Thoracic aorta endothelial cell (primary cell): ENCODE data around the genes RASA4B and PSMC2.

GRCh38 chr7:101670283-101670604 is 41.1 kb upstream of the MYL10 start:
- CAGE, long polyA plus RNA = no peak

- CAGE, long polyA plus RNA = no peak
Observed at GRCh38 chr7:101740961-101741720, 76.3 kb upstream of the CUX1 start.

GRCh38 chr7:101818599-101819342 is 1.3 kb downstream of the CUX1 start:
- CAGE, long polyA plus RNA = no peak

DNA sequence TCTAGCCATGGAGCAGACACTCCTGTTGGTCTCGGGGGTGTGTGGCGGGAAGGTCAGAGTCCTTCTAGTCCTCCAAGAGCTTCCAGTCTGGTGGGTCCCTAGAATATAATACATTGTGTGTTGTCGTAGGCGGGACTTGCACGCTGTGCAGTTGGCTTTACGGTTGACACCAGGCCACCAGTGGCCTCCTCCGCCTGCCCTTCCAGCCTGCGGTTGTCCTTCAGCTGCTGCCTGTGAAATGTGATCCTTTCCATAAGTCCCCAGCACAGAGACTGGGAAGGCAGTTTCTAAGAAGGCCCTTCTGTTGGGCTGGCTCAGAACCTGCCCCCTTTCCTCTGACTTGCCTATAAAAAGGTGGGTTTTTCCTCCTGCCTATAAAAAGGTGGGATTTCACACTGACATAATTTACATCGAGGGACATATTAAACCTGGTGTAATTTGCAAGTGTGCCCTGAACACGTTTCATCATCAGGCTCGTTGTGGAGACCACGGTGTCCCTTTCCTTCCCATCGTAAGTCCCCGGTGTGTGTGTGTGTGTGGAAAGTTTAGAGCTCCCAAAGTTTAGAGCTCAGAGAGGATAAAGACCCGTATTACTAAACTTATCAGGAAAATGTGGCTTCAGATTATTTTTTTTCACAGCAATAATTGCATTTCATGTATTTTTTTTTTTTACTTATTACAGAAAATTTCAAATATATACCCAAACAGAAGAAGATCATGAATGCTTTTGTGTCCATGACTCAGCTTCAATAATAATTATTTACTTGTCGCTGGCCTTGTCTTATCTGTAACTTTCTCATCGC is 45.0 kb downstream of the CUX1 start:
- CAGE, long polyA plus RNA = no peak

- CAGE, long polyA plus RNA = no peak
Observed at GRCh38 chr7:101912701-101912900, 95.2 kb downstream of the CUX1 start.

- CAGE, long polyA plus RNA = no peak
Observed at GRCh38 chr7:101912901-101913657, 95.7 kb downstream of the CUX1 start.

DNA sequence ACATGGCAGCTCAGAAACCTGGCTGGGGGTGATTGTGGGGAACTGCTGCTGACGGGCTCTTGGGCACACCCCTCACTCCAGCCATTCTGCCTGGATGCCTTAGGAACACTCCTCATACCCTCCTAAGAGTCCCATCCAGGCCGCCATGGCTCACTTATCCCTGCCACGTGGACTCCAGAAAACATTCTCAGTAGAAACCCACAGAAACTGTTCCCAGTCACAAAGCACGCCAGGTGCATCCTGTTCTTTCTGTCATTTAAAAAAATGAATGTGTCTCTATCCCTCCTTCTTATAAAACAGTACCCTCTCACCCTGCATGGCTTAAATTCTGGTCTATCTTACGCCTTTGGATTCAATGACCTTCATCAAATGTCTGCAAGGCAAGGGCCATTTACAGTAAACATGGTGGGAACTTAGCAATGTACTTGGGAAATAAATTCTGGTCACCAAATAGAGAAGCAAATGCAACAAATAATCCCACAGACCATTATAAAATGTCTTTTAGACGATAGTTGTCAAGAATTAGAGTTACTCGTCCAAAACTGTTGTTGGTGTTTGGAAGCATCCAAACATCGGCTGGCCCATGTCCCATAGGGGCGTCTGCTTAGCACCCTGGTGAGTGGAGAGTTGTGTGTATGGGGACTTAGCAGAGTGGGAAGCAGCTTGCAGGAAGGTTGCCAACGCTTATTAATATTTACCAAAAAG is 177.8 kb downstream of the CUX1 start:
- CAGE, long polyA plus RNA = no peak

DNA sequence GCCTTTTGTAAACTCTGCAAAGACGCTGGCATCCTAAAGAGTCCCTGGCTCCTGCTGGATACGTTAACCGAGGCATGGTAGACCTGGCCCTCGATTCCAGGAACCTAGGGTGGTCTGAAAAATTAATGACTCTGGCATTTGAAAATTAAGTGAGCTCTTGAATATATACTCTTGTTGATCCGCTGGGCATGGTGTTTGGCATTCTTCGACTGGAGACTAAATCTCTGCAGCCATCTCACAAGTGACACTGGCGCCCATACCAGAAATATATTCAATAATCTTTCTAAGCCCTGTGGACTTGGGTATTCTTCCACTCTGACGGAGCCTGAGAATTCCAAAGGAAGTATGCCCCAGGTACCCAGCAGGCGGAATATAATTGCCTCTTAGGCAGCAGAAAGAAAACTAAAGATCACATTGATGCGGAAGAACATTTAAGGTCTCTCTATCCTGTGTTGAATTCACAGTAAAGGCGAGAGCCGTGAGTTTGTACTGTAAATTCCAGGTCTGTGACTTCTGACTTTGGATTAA is 191.1 kb upstream of the SH2B2 start:
- CAGE, long polyA plus RNA = no peak

DNA sequence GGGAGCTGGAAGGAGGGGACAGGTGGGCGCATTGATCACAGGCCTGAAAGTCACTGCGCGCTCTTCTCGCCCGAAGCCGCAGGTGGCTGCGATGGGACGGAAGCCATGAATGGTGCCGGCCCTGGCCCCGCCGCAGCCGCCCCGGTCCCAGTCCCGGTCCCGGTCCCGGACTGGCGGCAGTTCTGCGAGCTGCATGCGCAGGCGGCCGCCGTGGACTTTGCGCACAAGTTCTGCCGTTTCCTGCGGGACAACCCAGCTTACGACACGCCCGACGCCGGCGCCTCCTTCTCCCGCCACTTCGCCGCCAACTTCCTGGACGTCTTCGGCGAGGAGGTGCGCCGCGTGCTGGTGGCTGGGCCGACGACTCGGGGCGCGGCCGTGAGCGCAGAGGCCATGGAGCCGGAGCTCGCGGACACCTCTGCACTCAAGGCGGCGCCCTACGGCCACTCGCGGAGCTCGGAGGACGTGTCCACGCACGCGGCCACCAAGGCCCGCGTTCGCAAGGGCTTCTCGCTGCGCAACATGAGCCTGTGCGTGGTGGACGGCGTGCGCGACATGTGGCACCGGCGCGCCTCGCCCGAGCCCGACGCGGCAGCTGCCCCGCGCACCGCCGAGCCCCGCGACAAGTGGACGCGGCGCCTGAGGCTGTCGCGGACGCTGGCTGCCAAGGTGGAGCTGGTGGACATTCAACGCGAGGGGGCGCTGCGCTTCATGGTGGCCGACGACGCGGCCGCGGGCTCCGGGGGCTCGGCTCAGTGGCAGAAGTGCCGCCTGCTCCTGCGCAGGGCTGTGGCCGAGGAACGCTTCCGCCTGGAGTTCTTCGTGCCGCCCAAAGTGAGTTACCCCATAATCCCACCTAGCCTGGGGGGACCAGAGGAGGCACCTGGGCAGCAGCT is 14.0 kb downstream of the SH2B2 start:
- CAGE, long polyA plus RNA = no peak

- CAGE, long polyA plus RNA = no peak
Observed at GRCh38 chr7:102397358-102397807, 1.2 kb downstream of the PRKRIP1 start.

GRCh38 chr7:102473946-102474563 is 4.7 kb downstream of the POLR2J start:
- CAGE, long polyA plus RNA = no peak

DNA sequence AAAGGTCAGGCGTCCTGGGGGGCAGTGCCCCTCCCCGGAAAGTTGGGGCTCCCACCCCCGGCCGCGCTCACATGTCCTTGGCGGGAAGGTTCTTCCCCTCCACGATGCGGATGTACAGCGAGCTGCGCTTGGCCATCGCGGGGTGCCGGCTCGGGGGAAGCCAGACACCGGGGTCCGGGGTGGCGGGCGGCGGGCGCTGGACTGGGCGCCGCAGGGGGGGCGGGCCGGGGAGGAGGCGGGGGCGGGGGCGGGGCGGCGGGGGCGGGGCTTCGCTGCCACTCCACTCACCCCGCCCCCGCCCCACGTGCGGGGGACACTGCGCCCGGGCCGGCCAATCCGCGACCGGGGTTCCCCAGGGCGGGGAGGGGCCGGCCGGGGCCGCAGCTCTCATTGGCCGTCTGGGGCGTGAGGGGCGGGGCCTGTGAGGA is at the start of gene RASA4B:
RASA4B (minus strand) TSS at position 203 of the 428 bp plus-strand sequence.
- CAGE, long polyA plus RNA = no peak

DNA sequence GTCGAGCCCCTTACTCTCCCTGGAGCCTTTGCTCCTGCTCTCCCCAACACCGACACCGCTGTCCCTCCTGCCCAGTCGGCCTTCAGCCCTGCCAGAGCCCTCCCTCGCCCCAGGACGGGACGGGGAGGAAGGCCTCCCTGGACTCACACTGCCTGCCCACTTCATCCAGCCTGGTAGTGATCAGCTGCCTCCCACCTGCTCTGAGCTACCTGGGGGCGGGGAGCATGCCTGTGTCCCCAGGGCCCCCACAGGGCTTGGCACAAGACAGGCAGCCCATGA is 4.6 kb downstream of the RASA4 start:
- CAGE, long polyA plus RNA = no peak

DNA sequence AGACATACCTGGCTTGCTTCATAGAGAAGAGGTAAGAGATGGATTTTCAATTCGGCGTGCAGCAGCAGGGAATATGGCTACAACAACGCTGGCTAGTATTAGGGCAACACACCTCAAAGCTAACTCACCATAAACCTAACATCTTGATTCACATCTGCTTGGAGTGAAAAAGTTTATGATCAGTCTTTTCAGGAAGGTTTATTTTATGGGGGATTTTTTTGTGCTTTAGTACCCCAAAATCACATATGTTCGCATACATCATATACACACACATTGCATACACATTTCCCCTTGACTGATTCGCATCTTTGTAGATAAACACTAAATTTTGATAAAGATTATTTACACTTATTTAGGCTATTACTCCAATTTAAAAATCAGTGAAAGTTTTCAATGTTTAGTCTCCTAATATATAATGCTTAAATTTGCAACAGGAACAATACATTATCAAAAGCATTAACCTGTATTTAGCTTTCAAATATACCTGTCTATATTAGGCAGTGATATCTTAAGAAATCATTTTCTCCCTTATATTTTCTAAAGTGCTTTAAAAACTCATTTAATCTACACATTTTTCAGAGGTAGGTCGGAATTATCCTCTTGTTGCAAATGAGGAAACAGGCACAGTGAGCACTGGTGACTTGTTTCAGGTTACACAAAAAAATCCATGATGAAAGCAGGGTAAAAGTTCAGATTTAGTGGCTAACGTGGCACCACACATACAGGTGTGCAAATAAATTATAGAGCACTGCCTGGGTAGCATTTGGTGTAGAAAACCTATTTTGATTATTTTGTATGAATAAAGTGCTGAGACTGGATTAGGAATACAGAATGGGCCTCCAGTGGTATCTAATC is 26.4 kb downstream of the ARMC10 start:
- CAGE, long polyA plus RNA = no peak

GRCh38 chr7:103347275-103348220 is at the start of gene PSMC2:
TSS of gene PSMC2 (plus strand) at chr7:103347643.
- CAGE, long polyA plus RNA = no peak

GRCh38 chr7:103660387-103660704 is 214.3 kb upstream of the SLC26A5 start:
- CAGE, long polyA plus RNA = no peak

GRCh38 chr7:104029713-104030037 is 40.2 kb upstream of the RELN start:
- CAGE, long polyA plus RNA = no peak

GRCh38 chr7:104883681-104884620 is 130.1 kb upstream of the KMT2E start:
- CAGE, long polyA plus RNA = no peak

DNA sequence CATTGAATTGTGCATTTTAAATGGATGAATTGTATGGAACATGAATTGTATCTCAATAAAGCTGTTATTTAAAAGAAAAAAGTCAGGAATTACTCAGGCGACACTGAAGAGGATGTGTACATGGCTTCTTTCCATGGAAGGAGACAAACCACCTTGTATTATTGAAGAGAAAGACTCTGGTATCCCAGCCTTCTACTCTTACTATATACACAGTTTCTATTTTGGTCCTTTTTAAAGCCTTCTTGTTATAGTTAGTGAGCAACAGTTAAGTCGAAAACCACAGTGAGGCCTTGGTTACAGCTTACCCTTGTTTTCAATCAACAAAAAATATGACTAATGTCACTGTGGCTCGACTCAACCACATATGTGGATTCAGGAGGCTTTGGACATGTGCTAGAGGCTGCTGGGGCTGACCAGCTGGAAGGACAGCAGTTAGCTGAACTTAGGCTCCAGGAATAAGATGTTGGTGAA is 57.0 kb upstream of the KMT2E start:
- CAGE, long polyA plus RNA = no peak

DNA sequence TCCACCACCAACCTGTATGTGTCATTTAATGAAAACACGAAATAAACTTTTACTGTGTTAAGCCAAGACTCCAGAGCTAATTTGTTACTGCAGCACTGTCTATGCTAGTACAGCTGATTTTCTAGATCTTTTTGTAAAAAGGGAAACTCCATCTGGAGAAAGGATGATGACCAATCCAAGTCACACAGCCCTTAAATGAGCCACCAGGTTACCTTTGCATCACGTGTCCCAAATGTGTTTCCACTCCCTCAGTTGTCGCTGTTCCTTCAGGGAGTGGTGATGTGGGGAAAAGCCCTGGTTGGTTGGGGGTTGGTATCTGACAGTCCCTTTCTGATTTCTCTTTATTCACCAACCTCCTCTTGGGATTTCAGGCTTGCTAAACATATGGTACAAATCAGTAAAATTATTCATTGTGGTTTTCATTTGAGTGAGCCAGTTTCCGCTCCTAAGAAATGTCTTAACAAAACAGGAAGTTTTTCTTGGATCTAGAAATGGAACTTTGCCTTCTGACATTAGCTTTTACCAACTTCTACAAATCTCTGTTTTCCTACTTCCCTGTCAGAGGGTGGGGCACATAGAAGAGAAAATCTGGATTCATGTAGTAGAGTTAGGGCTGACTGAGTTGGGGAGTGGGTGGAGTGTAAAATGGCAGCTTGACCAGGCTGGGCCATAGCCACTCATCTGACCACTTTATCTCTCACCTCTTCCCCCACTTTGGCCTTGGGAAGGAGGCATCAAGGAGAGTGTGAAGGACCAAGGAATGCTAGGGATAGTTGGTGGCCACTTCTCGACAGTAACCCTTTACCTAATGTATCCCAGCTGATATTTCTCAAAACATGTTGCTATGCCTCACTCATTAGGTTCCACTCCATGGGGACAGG is 40.0 kb upstream of the KMT2E start:
- CAGE, long polyA plus RNA = no peak